Fallopian tube (tissue), 1 donor: Measurements from ENCODE around the gene EGLN1.

DNA sequence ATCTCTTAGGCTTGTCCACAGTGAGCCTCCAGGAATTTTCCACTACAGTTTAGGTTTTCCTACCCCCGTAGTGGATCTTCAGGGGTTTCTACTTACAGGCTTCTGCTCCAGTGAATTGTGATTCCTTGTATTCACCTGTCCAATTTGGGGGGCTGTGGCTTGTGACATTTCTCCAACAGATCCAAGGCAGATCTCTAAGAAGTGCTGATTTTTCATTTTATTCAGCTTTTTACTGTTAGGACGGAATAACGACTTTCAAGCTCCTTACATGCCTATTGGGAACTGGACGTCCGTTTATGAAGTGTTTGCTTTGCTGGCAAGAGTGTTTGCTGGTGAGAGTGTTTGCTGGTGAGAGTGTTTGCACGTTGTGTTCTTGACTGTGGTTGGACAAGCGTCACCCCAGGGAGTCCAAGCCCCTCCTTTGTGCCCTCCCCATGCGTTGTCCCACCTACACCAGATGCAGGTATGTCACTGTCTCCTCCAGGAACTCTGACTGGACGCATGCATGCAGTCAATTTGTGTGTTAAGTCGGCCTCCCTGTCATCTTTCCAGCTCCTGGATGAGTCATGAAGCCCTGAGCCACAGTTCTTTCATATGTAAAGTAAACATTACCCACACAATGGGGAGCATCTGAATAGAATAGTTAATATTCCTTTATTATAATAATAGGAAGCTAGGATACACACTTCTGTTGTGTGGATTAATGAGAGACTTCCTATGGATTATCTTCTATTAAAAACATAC lies 119.0 kb downstream of the GALNT2 start:
- PRO-cap, result bidirectional peak, plus-strand start at position 483 of the sequence, minus-strand start at position 491 of the sequence

- PRO-cap, result no peak
Observed at GRCh38 chr1:230212328-230212848, 145.3 kb downstream of the GALNT2 start.

DNA sequence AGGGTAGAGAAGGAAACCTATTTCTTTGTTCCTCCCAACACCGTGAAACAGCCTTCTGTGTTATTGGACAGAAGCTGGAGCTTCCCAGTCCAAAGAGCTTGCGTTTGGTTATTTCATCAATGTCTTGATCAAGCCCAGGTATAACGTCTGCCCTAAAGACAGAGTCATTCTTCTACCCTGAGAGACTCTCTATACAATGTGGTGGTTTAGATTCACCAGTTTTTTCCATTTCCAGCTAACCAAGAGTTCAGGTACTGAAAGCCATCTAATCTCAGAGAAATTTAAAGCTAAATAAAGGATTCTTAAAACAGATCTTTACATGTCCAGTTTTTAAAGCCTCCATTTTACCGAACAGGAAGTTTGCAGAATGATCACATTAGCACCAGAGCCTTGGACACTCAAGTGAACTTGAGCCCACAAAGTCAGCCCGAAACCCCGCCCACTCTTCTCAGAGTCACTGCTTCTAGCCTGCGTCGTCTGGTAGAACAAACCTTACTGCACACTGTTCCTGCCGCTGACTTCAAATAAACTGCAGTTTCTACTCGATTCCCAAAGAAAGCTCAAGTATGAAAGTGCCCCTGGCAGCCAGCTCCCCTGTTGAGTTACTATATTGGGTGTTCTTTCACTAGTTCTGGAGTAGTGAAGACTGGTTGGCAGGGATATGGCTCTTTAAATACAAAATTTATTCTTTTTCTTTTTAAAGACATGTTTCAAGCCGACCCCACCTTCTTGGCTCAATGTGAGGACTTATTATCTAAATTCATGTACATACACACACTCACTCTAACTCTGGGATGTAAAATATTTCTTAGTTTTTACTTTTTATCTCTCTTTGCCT lies 164.6 kb downstream of the GALNT2 start:
- PRO-cap, result no peak

- PRO-cap, result no peak
Observed at GRCh38 chr1:230421346-230421802, 4.8 kb downstream of the PGBD5 start.

- PRO-cap, result no peak
Observed at GRCh38 chr1:230601261-230601928, 40.9 kb upstream of the COG2 start.

GRCh38 chr1:230713301-230713805 lies 569 bp downstream of the AGT start:
- PRO-cap, result no peak

DNA sequence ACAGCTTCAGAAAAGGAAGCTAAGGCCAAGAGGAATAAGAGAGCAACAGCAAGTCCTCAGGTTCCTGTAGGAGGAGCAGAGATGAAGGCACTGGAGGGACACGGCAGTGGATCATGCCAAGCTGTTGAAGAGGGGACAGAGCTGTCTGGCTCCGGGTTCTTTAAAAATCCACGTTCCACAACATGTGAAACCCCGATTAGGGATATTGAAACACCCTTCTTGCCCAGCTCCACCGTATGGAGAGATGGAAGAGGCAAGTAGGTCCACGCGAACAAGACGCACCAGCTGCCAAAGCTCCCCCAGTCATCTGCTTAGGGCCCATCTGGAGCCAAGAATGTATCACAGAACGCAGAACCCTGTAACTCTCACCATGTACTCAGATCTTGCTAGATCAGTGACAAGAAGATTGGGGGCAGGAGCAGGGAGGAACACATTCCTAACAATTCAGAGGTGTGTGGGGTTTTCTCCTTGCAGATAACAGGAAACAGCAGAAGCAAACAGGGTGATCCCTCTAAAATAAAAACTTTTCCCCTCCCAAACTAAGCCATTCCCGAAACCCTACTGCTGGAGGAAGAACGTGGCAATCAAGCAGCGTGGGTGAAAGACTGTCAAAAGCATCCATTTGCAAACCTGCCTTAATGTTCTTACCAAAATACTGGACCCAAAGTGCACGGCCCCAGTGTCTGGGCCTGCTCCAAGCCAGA lies 3.8 kb downstream of the C1orf198 start:
- PRO-cap, result no peak

DNA sequence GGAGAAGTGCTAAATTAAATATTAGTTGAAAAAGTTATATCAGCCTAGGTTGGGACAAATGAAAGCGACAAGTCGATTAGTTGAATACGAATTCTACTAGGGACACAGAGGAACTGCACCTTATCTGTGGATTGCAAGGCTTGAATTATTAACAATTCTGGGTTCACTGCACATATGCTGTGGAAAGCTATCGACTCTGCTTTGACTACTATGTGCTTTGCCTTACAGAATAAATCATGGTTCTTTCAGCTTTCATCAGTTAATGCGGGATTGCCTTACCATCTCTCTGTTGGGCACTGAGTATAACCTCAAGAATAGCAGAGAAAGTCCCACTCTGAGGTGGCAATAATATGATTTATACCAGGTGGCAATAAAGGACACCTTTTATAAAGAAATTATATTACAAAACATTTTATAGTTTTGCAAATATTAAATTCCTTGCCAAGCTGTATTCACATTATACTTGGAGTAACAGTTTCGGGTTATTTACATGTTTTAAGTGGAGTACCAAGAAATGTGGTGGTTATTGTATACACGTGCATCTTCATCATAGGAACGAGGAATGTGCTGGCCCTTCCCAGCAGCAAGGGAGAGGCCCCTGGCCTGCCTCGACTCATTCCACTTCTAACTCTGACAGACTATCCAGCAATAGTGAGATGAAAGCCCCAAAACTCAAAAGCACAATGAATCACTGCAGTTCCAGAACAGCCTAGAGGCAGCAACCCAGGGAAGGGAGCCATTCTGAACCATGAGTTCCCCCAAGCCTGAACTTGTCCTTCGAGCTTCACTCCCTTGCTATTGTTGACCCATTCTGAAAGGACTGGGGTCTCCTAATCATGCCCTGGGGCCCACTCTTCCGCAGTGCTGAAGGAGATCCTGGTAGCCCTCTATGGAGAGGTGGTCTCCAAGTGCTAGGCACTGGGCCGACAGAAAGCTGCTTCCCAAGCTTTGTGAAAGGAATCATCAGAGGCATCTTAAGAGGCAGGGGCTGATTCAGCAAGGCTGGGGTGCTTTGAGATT lies 23.2 kb downstream of the FAM89A start:
- PRO-cap, result no peak

DNA sequence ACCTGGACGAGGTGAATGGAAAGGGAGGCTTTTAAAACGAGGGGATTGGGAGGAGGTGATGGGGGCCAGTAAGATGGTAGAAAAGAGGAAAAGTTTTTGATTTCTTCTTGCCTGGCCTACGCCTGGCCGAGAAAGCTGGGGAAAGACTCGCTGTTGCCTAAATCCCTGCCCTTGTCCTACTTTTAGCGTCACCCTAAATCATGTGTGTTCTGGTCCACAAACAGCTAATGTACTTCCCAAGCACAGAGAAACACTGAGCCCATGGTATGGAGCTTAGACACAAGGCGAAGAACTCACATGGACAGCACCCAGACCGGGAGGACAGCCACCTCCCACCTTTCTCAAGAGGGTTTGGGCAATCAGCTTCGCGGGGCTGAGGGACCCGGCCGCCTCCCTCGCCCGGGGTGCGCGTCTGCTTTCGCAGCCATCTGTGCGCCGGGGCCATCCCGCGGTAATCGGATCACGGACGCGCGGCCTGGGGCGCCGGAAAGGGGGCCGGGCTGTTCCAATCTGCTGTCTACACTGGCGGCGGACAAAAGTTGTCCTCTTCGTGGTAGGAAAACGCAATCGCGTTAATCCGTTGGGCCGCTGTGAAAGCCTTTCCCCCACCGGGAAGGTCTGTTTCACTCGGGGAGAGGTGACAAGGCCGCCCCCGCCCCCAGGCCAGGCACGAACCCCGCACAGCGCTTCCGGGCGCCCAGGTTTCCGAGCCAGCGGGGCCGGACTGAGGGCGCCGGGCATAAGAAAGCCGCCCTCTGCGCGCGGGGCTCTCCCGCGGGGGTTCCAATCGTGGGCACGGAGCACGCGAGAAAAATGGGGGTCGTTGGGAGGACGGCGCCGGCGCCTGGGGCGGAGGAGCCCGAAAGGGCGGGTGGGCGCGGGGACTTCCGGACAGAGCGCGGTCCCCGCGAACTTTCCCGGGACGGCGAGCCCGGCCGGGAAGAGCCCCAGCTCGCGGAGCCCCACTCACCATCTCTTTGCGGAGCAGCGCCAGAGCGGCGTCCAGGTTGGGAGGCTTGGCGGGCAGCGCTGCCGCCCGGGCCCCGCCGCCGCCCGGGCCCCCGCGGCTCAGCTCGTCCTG lies 763 bp downstream of the FAM89A start:
- PRO-cap, result no peak

GRCh38 chr1:231234132-231234598 lies 6.8 kb downstream of the C1orf131 start:
- PRO-cap, result no peak

DNA sequence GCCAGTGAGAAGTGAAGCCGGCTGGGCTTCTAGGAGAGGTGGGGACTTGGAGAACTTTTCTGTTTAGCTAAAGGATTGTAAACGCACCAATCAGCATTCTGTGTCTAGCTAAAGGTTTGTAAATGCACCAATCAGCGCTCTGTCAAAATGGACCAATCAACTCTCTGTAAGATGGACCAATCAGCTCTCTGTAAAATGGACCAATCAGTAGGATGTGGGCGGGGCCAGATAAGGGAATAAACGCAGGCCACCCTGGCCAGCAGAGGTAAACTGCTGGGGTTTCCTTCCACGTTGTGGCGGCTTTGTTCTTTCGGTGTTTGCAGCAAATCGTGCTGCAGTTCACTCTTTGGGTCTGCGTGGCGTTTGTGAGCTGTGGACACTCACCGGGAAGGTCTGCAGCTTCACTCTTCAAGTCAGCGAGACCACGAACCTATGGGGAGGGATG lies 20.0 kb downstream of the EXOC8 start:
- PRO-cap, result no peak

- PRO-cap, result no peak
Observed at GRCh38 chr1:231370039-231370728, 32.1 kb downstream of the SPRTN start.

- PRO-cap, result unidirectional peak, plus-strand start at chr1:231420927; bidirectional peak, plus-strand start at chr1:231421185, minus-strand start at chr1:231420993
Observed at GRCh38 chr1:231420738-231421346, 1.2 kb downstream of the EGLN1 start.

GRCh38 chr1:231422103-231423223 lies at the start of gene EGLN1:
EGLN1 (minus strand) TSS chr1:231422287.
- PRO-cap, result bidirectional peak, plus-strand start at chr1:231422415, minus-strand start at chr1:231422285; bidirectional peak, plus-strand start at chr1:231422654, minus-strand start at chr1:231422691

GRCh38 chr1:231636081-231636552 lies 9.5 kb downstream of the DISC1 start:
- PRO-cap, result no peak

GRCh38 chr1:231683841-231684190 lies 57.2 kb downstream of the DISC1 start:
- PRO-cap, result no peak

DNA sequence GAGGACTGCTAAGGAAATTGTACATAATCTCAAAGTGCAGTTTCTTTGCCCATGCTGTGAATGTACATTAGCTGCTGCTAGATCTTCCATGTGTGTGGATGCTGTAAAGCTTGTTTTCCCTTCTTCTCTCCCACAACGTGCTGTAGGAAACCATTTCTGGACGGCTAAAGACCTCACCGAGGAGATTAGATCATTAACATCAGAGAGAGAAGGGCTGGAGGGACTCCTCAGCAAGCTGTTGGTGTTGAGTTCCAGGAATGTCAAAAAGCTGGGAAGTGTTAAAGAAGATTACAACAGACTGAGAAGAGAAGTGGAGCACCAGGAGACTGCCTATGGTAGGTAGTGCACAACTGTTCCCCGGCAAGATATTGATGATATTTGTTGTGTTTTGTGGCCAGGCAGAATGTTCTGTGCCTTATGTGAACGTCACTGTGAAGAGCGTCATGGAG lies 191.6 kb downstream of the DISC1 start:
- PRO-cap, result no peak

DNA sequence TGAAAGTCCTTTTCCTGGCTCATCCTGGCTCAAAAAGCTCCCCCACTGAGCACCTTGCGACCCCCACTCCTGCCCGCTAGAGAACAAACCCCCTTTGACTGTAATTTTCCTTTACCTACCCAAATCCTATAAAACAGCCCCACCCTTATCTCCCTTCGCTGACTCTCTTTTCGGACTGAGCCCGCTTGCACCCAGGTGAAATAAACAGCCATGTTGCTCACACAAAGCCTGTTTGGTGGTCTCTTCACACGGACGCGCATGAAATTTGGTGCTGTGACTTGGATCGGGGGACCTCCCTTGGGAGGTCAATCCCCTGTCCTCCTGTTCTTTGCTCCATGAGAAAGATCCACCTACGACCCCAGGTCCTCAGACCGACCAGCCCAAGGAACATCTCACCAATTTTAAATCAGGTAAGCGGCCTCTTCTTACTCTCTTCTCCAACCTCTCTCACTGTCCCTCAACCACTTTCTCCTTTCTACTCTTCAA lies 491.8 kb downstream of the DISC1 start:
- PRO-cap, result no peak

DNA sequence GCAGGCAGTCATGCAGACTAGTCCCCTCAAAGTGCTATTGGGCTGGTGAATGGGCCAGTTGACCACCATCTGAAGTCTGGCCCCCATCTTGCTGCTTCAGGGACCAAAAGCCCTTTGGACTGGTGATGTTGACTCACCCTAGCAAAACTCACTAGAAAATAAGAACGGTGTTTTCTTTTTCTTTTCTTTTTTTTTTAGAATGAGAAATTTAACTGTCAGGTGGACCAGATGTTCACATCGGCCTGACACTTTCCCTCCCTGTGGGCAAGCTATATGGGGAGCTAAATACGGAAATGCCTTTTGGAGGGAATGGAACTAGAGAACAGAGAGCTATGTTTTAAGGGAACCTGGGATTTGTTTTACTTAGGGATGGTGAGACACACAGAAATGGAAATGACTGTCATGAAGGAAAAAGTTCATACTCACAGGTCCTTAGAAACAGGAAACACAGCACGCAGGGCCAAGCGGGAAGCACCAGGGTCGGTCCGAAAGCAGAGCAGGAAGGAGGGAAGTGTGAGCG lies 256.5 kb downstream of the SIPA1L2 start:
- PRO-cap, result unidirectional peak, minus-strand start at position 251 of the sequence

GRCh38 chr1:232378652-232379401 lies 251.1 kb downstream of the SIPA1L2 start:
- PRO-cap, result unidirectional peak, minus-strand start at chr1:232378895; bidirectional peak, plus-strand start at chr1:232379313, minus-strand start at chr1:232379237